ENCODE data around the genes NPW and PKD1.

DNA sequence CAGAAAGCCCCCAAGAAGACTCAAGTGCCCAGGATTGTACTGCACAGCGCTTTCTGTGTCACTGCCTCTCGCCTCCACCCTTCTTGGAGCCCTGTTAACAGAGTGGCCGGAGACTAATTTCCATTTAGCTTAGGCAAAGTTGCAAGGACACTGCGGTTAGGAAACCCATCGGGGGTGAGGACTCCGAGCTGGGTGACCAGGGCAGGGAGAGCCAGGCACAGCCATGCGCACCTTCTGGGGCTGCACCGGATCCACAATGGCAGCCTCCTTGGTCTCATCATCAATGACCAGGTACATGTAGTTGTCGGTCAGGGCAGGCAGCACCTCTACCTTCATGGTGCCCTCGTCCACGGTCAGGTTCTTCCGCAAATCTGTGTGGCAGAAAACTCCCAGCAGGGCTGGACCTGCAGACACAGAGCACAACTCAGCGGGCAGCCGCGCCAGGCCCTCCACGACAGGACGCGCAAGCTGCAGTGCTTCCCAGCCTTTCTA lies 3.9 kb downstream of the HAGH start:
- PRO-cap, result no peak

GRCh38 chr16:1823858-1824388 lies 2.7 kb downstream of the HAGH start:
- PRO-cap, result no peak

DNA sequence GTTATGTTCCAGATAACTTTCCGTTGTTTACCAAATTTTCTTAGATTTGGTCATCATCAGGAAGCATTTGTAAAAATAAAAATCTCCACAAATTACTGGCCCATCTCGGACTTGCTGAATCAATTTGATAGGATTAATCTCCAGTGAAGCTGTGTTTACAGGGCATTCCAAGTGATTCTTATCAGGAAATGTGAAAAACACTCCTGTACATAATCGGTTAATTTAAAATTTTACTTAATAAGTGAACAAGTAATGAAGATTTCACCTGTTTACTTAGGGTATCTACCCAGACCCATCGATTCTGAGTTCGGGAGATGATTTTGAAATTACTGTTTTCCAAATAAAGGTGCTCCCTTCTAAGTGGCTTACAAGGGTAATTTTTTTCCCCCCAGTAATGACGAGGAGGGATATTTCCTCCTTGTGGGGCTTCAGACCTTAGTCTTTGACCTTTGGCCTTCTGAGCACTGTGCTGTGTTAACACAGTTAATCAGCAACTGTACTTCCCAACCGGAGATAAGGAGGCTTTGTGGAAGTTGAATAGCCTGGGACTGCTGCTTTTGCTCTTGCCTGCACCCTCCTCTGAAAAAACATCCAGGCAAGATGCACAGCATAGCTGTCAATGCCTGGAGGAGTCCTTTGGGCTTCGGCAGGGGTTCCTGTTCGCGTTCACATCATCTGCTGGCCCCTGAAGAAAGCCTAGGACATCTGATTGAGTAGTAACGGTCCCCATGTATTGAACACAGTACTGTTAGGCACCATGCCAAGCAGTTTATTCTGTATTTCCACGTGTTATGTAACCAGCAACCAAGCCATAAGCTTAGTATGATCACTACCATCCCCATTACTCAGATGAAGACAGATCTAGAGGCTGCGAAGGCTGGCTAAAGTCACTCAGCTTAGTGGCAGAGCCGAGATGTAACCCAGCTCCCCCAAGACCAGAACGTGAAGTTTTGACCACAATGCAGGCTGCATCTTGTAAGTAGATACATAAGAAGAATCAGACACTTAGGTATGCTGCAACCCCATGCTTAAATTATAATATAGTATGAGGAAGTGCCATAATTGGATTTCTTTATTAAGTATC lies 1.9 kb downstream of the FAHD1 start:
- PRO-cap, result no peak

DNA sequence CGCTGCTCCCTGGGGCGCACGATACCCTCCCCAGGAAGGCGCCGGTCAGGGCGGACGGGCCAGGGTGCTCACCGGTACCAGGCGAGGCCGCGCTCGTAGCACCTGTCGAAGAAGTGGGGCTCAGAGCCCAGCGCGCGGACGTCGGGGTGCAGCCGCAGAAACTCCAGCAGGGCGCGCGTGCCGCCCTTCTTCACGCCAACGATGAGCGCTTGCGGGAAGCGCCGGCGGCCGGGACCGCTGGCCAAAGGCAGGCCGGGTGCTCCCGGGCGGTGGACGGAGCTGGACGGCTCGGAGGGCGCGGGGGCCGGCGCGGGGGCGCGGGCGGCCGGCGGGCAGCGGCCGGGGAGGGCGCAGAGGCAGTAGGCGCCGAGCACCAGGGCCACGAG lies 383 bp downstream of the HS3ST6 start:
- PRO-cap, result no peak

GRCh38 chr16:1983251-1984070 lies 532 bp upstream of the GFER start:
- PRO-cap, result bidirectional peak, plus-strand start at chr16:1983704, minus-strand start at chr16:1983541; bidirectional peak, plus-strand start at chr16:1984219, minus-strand start at chr16:1983957

- PRO-cap, result no peak
Observed at GRCh38 chr16:1999060-1999616, 9.4 kb downstream of the SYNGR3 start.

DNA sequence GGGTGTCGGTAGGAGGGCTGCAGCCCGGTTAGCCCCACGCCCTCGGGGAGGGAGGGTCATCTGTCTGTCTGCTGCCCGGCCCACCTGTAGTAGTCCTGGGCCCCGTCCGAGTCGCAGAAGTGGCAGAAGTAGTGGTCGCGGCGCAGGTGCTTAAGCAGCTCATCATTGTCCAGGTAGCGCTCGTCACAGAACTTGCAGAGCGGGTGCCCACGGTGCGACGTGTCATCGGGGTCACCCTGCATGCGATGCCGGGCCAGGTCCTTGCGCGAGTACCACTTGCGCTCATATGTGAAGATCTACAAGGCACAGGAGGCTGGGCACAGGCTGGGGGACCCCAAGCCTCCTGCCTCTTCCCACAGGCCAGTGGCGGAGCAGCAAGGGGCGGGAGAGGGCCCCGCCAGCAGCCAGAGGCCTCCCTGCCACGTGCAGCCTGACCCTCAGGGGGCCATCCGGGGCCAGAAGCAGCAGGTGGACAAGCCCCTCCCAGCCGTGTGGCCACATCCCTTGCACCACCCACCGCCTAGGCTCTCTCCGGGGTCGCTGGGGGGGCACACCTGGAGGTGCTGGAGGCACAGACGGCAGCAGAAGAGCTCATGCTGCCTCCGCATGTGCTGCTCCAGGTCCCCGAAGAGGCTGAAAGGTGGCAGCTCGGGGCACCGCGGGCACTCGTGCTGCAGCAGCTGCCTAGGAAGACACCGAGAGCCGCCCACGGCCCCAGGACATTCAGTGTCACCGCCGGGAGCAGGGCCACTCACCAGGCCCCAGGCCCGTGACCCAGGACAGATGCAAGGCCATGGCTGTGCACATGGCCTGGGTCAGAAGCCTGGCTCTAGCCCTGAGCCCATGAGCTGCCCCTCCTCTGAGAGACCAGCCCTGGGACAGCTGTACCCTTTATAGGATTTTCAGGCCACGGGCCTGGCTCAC lies 12.9 kb downstream of the SYNGR3 start:
- PRO-cap, result no peak

- PRO-cap, result bidirectional peak, plus-strand start at chr16:2008361, minus-strand start at chr16:2008130
Observed at GRCh38 chr16:2007887-2008580, 11.6 kb upstream of the NPW start.

- PRO-cap, result no peak
Observed at GRCh38 chr16:2019398-2020435, at the start of gene NPW. Gene NPW, plus strand, starts transcription at chr16:2019785.

DNA sequence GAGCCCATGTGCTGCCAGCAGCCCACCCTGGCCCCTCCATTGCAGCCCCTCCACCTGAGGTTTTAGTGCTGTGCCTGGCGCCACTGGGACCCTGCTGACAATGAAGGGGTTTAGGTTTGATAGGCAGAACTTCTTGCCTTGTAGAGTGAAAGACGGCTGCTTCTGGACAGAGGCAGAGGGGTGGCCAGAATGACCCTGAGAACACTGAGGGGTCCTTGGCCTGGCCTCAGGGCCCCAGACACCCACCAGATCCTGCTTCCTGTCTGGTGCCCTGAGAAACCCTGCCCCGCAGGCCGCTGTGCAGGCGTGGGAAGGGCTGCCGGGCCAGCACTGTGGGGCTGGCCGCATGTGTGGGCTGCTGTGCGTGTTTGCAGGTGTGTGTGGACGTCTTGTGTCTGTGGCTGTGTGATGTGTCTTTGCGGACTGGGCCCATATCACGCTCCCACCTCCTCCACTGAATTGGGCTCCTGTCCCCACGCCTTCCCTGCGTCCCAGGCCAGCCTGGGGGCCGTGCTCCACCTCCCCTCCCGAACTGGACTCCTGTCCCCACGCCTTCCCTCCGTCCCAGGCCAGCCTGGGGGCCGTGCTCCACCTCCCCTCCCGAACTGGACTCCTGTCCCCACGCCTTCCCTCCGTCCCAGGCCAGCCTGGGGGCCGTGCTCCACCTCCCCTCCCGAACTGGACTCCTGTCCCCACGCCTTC lies 7.3 kb downstream of the NHERF2 start:
- PRO-cap, result no peak

GRCh38 chr16:2039210-2039998 lies 8.2 kb downstream of the NTHL1 start:
- PRO-cap, result no peak

DNA sequence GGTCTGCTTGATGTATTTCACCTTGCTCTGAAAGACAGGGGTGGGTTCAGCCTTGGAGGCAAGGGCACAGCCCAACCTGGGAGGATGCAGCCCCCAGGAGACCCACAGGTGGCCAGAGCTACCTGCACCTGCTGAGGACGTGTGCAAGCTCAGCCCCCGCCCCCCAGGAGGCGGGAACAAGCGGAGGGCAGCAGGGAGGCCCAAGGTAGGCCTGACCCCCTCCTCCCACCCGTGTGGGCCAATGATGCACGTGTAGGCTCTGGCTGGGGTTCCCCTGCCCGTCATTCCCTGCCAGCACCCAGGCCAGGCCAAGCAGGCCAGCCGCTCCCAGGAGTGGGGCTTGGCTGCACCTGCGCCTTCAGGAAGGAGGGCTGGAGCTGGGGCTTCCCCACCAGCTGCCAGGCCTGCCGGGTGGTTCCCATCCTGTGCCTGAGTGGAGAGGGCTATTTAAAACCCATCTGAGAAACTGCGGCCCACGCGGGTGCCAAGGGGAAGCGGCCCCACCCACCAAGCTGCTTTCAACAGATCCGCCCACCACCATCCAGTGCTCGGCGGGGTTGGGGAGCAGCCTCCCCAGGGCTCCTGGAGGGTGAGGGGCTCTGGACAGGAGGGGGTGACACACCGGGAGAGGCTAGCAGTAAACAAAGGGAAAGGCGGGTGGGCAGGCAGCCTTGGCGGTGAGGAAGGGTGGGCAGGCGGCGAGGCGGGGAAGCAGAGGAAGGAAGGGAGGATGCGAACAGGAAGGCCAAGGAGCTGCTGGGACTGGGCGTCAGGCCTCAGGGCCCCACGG lies 3.7 kb downstream of the NTHL1 start:
- PRO-cap, result no peak

- PRO-cap, result no peak
Observed at GRCh38 chr16:2048522-2048872, 712 bp downstream of the TSC2 start.

GRCh38 chr16:2087904-2088867 lies 40.4 kb downstream of the TSC2 start:
- PRO-cap, result no peak

GRCh38 chr16:2099489-2099820 lies 36.2 kb downstream of the PKD1 start:
- PRO-cap, result no peak

- PRO-cap, result unidirectional peak, minus-strand start at chr16:2135896; unidirectional peak, plus-strand start at chr16:2136357
Observed at GRCh38 chr16:2135608-2136593, at the start of gene PKD1. Gene PKD1, minus strand, starts transcription at chr16:2135898.

DNA sequence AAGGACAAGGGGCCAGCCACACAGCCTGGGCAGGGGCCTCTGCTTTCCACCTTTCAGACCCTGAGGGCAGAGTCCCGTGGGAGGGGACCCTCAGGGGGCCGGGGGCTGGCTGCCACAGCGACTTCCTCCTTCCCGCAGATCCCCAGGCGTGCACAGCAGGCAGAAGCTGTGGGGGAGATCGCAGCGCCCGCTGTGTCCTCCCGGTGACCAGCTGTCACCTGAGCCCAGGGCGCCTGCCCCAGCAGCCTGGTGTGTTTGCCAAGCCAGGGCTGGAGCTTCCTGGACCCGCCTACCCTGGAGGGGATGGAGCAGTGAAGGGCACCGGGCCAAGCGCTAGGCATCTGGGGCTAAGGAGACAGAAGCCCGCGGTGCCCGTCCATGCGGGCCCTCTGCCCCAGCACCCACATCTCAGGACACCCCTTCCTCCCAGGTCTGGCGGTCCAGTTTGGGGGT lies 504 bp upstream of the RAB26 start:
- PRO-cap, result bidirectional peak, plus-strand start at position 288 of the sequence, minus-strand start at position 220 of the sequence

DNA sequence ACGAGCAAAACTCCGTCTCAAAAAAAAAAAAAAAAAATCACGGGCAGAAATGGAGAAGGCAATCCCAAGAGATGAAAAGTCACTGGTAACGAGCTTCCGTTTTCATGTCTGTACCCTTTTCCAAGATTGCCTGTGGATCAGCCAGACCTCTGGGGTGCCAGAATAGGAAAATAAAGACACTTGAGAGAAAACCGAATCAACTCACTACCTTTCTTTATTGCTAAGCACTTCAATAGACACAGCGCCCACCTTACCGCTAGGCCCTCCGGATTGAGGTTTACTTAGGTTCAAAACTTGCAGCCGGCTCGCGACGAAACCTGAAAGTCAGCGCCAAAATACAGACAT lies 1.0 kb upstream of the TRAF7 start:
- PRO-cap, result no peak

- PRO-cap, result no peak
Observed at GRCh38 chr16:2160806-2161531, 5.4 kb downstream of the TRAF7 start.

GRCh38 chr16:2169695-2170941 lies 14.5 kb downstream of the TRAF7 start:
- PRO-cap, result no peak

Data from Calu3 (cell line).